ENCODE measurements around the genes SNTB2, NFAT5, NOB1 and AARS1.

DNA sequence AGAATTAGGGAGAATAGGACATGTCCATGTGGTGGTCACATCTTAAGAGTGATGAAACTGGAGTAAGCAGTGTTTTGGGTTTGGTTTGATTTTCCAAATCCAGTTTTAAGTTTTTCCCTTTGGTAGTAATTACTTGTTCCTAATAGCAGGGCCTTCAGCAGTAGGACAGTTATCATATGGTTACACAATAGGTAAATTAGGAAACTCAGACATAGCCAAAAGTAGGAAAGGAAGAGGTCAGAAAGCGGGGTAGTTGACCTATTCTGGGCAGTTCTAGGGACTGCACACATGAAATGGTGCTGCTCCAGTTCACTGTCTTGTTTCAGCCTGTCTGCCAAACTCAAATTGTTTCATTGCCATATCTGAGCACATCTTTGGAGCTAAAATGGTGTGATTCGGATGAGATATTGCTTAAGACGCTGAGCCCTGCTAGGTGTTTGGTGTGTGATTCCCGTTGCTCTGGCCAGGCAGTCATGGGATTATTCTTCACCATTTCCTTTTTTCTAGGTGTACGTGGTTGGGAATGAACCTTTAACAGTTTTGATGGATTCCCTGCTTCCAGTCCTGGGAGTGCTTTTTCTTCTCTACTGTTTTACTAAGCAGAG, 56.7 kb downstream of the TANGO6 start:
- PRO-cap, 2 experiments, result no peak in any of the 2 experiments

- PRO-cap, 2 experiments, result no peak in any of the 2 experiments
These were observed 18.2 kb upstream of the HAS3 start for GRCh38 chr16:69087208-69087623.

DNA sequence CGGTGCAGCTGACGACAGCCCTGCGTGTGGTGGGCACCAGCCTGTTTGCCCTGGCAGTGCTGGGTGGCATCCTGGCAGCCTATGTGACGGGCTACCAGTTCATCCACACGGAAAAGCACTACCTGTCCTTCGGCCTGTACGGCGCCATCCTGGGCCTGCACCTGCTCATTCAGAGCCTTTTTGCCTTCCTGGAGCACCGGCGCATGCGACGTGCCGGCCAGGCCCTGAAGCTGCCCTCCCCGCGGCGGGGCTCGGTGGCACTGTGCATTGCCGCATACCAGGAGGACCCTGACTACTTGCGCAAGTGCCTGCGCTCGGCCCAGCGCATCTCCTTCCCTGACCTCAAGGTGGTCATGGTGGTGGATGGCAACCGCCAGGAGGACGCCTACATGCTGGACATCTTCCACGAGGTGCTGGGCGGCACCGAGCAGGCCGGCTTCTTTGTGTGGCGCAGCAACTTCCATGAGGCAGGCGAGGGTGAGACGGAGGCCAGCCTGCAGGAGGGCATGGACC, 4.0 kb downstream of the HAS3 start:
- PRO-cap, 2 experiments, result no peak in any of the 2 experiments

DNA sequence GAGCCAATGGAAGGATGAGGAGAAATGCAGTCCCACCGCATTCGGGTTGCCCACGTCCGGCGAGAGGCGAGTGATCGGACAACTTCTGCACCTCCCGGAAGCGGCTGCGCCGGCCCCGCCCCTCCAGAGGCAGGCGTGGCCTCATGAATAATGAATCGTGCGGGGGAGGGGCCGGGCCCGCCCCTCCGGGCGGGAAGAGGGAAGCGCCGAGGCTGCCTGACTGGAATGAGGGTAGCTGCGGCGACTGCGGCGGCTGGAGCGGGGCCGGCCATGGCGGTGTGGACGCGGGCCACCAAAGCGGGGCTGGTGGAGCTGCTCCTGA, at the start of gene SNTB2:
SNTB2 (plus strand) TSS at position 223 of the 322 bp plus-strand sequence.
- PRO-cap, 2 experiments, result peak in 2 of 2 experiments; most common plus-strand start position 243 of the sequence (in 2); most common minus-strand start position 102 of the sequence (in 2)

DNA sequence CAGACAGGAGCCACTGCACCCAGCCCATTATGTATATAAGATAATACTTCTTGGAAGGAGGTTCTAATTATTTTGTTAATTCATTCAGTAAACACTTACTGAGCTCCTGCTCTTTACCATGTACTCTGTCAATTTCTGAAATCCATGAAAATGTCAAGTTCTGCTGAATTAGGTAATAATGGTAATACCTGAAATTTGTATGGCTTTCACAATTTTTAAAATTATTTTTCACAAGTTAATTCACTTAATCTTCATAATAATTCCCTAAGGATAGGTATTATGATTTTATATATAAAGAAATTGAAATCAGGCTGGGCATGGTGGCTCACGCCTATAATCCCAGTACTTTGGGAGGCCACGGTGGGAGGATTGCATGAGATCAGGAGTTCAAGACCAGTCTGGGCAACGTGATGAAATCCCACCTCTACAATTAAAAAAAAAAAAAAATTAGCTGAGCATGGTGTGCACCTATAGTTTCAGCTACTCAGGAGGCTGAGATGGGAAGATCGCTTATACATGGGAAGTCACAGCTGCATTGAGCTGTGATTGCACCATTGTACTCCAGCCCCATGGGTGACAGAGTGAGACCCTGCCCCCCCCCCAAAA, 29.2 kb downstream of the SNTB2 start:
- PRO-cap, 2 experiments, result no peak in any of the 2 experiments

DNA sequence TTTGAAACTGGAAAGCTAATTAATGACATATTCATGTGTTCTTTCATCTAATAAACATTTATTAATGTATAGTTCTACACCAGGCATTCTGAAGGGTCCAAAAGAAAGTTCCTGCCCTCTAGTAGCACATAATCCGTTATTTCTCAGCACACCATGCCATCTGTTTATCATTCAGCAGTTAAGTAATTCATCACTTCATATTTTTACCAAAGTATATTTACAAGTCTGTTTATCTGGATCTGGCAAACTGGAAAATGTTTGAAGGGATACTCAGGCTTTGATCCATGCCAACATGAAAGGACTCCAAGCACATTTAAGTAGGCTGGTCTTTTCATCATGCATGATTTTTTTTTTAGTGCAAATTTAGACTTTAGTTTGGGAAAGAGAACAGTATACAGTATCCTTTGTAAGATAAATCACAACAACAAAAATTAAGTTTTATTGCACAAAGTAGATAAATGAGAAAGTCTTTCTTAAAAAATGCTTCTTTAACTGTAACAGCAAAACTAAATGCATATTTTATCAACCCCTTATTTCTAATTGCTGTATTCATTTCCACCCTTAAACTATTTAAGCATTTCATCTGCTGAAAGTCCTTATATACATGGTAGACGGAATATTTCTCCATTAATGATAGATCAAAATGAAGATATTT, 4.0 kb upstream of the VPS4A start:
- PRO-cap, 2 experiments, result no peak in any of the 2 experiments

DNA sequence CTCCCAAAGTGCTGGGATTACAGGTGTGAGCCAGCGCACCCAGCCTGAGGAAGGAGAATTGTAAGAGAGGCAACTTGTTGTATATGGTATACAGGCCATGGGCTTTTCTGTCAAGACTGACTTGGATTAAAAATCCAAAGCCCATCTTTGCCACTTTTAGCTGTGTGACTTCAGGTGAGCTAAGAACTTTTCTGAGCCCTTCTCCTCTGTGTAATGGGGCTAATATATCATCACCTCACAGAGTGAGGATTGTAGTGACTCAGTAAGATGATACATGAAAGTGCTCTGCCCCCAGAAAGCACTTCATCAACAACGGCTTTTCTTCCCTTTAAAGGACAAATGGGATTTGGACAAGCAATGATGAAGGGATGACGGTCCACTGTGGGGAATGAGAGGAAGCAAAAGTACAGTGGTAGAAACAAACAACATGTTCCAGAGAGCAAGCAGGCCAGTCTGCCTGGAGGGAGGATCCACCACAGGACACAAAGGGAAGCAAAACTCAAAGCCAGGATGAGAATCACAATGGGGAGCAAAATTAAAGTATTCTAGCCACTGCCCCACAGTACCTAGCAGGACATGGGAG, 14.3 kb upstream of the TMED6 start:
- PRO-cap, 2 experiments, result no peak in any of the 2 experiments

DNA sequence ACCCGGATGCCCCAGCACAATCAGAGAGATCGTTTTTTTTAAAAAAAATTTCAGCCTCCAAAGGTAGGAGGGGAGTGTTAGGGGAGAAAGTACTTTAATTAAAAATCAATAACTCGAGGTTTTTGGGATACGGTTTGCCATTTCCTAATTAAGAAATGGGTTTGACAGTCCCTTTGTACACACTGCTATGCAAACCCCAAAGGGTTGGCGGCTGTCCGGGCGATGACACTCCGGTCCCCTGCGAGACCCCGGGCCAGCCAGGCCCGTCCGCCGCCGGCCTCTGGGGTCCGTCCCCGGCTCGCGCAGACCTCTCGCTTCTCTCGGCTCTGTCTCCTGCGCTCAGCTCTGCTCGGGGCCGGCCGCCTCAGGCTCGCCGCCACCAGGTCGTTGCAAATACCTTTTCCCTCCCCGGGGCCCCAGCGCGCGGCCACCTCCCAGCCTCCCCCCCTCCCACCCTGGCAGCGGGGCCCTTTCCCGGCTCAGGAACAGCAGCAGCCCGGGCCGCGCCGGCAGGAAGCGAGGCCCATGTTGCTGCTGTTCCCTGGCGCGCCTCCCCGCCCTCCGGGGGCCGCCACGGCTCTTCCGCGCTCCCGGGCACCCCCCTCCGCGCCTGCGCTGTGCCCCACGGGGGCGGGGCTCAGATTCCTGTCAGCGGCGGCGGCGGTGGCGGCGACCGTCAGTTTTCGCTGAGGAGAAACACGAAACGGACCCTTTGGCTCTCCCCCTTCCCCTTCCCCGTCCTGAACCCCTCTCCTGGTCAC, at the start of gene NFAT5:
NFAT5 (plus strand) TSS at position 640 of the 761 bp plus-strand sequence.
- PRO-cap, 2 experiments, result peak in 2 of 2 experiments; most common plus-strand start position 640 of the sequence (in 1); most common minus-strand start position 389 of the sequence (in 2)

DNA sequence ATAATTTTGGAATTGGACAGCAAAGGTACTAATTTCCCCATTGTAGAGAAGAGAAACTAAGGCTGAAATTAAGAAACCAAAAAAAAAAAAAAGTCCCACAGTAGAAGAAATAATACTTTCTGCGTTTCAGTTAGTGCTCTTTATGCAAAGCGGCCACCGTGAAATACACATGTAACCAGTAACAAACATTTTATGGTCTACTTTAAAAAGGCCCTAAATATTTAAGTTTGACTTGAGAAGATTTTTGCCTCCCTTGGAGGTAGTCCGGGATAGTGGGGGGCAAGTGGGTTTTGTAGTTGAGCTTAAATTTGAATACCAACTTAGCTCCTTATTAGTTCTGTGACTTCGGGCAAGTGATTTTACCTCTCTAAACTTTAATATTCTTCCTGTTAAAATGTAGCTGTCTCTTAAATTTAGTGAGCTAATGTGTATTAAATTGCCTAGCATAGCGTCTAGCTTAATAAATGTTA, 3.5 kb downstream of the NFAT5 start:
- PRO-cap, 2 experiments, result no peak in any of the 2 experiments

DNA sequence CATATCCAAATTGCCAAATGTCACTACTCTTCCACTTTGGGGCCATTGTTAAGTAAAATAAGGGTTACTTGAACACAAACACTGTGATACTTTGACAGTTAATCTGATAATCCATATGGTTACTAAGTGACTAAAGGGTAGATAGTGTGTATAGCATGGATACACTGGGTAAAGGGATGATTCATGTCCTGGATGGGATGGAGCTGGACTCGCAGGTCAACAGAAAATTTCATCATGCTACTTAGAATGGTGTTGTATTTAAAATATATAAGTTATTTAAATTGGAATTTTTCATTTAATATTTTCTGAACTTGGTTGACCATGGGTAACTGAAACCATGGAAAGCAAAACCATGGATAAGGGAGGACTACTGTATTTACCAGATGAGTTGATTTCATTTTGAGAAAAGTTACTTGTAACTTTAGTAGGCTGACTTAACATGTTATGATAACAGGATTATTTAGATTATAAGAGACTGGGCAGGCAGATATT, 30.0 kb downstream of the NFAT5 start:
- PRO-cap, 2 experiments, result no peak in any of the 2 experiments

DNA sequence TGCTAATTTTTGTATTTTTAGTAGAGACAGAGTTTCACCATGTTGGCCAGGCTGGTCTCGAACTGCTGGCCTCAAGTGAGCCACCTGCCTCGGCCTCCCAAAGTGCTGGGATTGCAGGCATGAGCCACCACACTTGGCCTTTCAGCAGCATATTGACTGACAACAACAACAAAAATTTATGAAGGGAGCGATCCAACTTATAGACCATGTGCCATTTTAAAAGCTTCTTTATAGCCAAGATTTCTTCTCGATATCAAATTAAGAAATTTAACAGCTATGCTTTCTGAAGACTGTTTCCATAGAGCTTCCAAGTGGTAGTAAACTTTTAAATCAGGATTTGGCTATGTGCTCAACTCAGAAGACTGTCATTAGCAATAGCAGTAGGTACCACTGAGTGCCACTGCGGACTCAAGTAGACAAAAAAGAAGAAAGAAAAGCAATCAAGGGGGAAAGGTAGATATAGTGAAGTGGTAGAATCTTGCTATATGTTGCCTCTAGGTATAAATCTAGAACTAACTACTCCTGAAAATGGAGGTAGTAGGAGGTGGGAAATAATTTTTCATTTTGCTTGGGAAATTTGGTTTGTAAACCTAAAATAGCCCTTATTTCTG, 36.5 kb downstream of the NQO1 start:
- PRO-cap, 2 experiments, result no peak in any of the 2 experiments

GRCh38 chr16:69710610-69711531, 15.5 kb downstream of the NQO1 start:
- PRO-cap, 2 experiments, result no peak in any of the 2 experiments

DNA sequence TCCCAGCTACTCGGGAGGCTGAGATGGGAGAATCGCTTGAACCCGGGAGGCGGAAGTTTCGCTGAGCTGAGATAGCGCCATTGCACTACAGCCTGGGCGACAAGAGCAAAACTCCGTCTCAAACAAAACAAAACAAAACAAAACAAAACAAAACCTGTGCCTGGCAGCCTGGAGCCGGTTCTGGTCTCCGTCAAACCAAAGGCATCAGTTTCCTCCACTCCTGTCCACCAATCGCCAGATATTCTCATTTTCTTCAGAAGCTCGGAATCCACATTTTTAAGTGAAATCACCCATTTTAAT, 655 bp downstream of the NQO1 start:
- PRO-cap, 2 experiments, result no peak in any of the 2 experiments

DNA sequence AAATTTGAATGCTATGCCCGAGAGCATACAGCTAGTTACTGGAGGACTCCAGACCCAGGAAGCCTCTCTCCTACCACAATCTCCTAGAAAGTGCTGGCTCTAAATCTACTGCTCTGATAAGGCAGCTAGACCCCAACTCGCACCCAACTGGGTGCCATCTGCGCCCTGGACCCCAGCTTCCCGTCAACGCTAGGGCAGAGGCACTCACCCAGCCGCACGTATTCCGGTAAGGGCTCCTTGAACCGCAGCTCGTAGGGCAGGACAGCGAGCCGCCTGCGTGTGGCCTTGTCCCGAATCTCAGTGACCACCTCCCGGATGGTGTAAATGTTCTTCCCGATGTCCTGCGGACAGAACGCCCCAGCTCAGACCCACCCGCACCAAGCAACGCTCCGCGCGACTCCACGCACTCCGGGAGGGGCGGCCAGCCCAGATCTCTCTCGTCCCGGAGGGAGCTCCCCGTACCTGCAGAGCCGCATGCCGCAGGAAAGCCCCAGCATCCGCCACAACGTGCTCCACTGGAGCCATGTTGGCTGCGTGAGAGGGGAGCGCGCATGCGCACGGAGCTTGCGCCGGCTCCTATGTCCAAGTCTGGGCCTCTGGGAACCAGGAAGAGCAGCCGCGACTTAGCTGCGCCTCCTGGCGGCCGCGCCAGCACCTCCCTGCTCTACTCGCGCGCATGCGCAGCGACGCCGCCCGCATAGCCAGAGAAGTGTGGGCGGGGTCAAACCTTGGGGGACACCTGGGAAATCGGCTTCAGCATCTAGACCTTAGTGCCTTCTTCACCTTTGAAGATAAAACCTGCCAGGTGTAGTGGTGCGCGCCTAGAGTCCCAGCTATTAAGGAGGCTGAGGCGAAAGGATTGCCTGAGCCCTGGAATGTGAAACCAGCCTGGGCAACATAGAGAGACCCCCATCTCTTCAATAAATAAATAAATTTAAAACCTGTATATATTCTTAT, at the start of gene NOB1:
NOB1 (minus strand) TSS at position 541 of the 957 bp plus-strand sequence.
- PRO-cap, 2 experiments, result peak in 2 of 2 experiments; most common minus-strand start position 536 of the sequence (in 2)

DNA sequence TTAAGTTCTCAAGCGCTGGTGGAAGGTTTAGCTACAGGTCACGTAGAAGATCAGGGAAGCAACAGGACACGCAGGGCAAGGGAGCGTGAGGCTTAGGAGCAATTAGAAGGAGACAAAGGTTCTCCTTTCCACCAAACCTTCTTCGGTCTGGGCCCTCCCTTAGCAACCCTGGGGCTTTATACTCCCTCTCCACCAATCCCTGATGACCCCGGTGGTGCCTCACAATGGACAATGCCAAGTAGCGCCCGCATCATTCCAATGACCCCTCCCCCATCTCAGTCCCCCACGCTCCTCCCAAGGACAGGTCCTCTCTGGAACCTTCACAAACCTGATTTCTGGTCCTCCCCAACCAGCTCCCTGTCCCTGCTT, 39.1 kb downstream of the CLEC18A start:
- PRO-cap, 2 experiments, result no peak in any of the 2 experiments

DNA sequence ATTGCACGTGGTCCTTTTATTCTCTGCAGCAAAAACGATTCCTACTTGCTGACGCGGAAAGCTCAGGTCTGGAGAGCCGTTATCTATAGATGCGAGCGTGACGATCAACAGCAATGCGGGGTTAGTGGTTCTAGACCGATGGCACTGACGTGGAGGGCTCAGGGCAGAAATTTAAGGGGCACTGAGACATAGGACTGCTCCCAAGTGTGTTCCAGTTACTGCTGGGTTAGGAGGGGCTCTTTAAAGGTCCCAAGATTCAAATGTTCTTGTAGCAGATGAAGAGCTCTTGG, 596 bp upstream of the EXOSC6 start:
- PRO-cap, 2 experiments, result no peak in any of the 2 experiments

- PRO-cap, 2 experiments, result no peak in any of the 2 experiments
These were observed 907 bp upstream of the EXOSC6 start for GRCh38 chr16:70252681-70253013.

DNA sequence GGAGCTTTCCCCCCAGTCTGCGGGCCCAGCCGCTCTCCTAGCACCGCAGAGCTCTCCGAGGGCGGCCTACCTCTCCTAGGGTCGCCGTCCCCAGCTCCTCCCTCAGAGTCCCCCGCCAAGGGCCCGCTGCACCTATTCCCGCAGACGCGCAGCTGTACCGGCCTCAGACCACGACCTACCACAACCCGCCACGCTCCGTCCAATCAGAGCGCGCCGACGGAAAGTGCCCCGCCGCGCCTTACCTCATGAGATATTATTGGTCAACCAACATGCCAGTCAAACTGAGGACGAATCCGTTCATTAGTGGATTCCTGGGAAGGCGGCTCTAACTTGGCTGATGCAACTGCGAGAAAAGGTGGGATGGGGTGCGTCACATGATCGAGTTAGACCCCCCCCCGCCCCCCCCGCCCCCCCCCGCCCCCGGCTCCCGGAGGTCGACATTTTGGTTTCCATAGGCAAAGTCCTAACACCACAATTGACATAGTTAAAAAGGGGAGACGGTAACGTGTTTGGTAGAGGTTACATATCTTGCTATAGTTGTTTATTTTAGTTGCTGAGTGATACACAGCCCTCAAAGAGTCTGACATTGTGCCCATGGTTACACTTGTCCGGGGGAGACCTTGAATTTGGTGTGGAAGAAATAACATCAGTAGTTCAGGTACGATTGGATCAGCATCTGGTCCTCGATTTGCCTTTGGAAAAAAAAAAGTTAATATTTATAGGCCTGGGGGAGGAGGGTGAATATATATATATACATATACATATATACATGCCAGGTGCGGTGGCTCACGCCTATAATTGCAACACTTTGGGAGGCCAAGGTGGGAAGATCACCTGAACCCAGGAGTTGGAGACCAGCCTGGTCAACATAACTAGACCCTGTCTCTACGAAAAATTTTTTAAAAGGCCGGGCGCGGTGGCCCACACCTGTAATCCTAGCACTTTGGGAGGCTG, at the start of gene AARS1:
AARS1 (minus strand) TSS at position 156 of the 954 bp plus-strand sequence.
- PRO-cap, 2 experiments, result peak in 2 of 2 experiments; most common plus-strand start position 303 of the sequence (in 1); most common minus-strand start position 177 of the sequence (in 2)

DNA sequence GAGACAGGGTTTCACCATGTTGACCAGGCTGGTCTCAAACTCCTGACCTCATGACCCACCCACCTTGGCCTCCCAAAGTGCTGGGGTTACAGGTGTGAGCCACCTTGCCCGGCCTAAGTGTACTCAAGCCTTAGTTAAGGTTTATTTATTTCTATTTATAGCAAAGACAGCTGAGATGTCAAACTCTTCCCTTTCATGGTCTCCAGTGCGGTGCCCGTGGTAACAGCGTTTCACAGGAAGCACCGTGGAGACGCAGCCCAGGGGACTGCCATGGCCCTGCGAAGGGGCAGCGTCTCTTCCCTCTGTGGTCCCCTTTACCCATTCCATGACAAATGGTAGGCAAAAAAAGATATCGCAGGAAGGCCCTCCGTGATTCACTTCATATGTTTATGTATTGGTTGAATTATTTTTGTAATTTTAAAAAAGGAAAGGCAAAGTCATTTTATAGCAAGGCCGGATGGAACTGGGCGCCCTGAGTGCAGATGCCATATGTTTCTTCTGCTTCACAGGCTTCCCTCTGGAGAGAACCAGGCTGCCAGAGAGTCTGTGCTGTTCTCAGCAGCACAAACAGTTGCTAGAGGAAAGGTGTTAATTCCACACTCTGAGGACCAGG, 29.3 kb downstream of the DDX19A start:
- PRO-cap, 2 experiments, result no peak in any of the 2 experiments

DNA sequence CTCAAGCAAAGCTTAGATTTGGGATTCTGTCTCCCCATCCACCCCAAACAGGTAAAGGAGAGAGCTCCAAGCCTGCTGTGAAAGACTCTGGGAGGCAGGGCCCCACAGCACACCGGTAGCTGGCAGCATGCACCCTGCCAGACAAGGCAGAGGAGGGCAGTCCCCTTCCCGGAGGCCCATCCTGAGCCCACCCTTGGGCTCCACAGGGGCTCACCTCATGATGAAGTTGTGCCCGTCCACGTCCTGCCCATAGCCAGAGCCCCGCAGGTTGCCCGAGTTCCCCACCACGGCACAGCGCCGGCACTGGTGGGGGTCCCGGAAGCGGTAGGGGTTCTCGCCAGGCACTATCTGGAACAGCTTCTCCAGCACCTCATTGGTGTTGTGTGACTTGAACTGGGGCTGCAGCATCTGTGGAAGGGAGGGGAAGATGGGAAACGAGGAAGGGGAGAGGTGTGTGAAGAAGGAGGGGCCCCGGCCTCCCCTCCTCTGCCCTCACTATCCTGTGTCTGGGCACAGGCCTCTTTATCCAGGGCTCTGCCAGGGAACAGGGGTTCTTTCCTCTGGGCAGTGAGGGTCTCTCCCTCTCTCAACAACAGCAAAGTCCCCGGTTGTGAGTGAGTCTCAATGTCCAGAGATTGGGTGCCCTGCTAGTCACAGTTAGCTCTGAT, 44.0 kb downstream of the ST3GAL2 start:
- PRO-cap, 2 experiments, result no peak in any of the 2 experiments